GM12891 (cell line): ENCODE measurements around the genes EPHA3, PROS1 and OR5H15.

GRCh38 chr3:88067391-88067937 lies 8.4 kb downstream of the ZNF654 start:
- RRBS, result no CpG with 5 or more reads among the region's 4 CpGs

GRCh38 chr3:88774844-88775044 lies 332.7 kb upstream of the EPHA3 start:
- RRBS, result no CpG with 5 or more reads among the region's 1 CpG

GRCh38 chr3:89107179-89108028 lies at the start of gene EPHA3:
TSS of gene EPHA3 (plus strand) at chr3:89107621.
- RRBS, result no CpG with 5 or more reads among the region's 37 CpGs

DNA sequence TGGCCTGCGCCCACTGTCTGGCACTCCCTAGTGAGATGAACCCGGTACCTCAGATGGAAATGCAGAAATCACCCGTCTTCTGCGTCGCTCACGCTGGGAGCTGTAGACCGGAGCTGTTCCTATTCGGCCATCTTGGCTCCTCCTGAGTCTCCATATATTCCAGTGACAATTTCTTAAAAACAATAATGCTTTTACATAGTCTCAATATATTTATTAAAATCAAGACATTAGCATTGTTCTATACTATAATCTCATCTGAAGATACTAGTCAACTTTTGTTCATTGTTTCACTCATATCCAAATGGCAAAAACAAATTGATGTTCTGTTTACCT lies 244.0 kb downstream of the EPHA3 start:
- RRBS, result no CpG with 5 or more reads among the region's 8 CpGs

GRCh38 chr3:89925873-89926346 lies 818.5 kb downstream of the EPHA3 start:
- RRBS, result no CpG with 5 or more reads among the region's 4 CpGs

- RRBS, result no CpG with 5 or more reads among the region's 7 CpGs
Observed at GRCh38 chr3:93938583-93939232, 35.0 kb downstream of the PROS1 start.

GRCh38 chr3:93973423-93974460 lies at the start of gene PROS1:
TSS of gene PROS1 (minus strand) at chr3:93973896.
- RRBS, result 2% methylated on average over 6 of the region's 52 CpGs

GRCh38 chr3:94881131-94881385 lies 818.2 kb downstream of the NSUN3 start:
- RRBS, result no CpG with 5 or more reads among the region's 1 CpG

- RRBS, result no CpG with 5 or more reads among the region's 6 CpGs
Observed at GRCh38 chr3:98166507-98166992, at the start of gene OR5H15. TSS of gene OR5H15 (plus strand) at chr3:98166696.

- RRBS, result no CpG with 5 or more reads among the region's 15 CpGs
Observed at GRCh38 chr3:98522019-98522498, 643 bp downstream of the CLDND1 start.

DNA sequence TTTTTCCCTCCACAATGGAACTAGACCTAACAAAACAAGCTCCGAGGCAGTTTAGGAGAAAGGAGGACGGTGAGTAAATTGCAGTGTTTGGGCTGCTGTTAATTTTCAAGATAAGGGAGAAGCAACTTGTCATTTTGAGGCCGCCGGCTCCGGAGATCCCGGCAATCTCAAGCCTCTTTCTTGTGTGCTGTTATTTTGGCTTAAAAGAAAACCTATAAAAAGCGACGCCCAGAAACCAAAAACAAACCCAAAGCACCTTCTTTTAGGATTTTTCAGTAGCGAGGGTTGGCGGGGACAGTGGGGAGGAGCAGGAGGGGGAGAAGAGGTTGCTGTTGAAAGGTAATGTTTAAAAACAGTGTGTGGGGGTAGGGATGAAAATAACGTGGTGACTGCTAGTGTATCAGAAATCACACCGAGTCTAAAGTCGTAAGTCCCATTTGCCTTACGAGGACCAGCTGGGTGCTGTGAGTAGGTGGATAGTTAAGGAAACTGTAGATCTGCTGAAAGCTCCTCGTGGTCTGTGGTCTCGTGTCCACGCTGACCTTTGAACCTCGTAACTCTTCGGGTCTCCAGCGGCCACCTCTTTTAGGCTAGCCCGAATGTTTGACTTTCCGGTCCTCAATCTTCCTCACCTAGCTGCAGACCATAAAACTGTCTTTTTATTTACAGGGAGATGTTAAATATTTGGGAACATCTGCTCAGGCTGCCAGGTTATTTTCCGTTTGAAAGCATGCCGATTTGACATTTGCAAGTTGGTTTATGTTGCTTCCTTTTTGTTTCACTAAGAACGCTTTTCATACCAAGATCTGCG lies 29.4 kb upstream of the ST3GAL6 start:
- RRBS, result no CpG with 5 or more reads among the region's 26 CpGs

GRCh38 chr3:99656381-99656864 lies 18.0 kb downstream of the COL8A1 start:
- RRBS, result no CpG with 5 or more reads among the region's 2 CpGs

DNA sequence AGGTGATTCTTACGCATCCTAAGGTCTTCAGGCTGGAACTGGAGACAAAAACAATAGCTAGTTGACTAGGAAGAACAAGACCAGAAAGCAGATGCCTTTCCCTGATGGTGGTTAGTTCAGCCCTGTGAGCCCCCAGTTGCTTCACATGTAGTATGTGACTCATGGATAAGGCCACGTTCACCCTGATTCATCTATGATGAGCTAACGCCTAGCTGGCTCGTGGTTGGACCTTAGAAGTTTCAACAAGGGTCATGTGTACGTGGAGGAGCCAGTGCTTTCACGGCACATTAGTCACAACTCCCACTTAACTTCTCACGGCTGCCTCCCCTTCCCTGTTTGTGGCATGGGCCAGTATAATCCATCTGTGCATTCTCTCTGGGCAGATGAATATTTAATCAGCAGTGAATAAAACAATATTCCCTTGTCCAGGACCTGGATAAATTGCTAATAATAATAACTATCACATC lies 20.7 kb downstream of the COL8A1 start:
- RRBS, result no CpG with 5 or more reads among the region's 7 CpGs

DNA sequence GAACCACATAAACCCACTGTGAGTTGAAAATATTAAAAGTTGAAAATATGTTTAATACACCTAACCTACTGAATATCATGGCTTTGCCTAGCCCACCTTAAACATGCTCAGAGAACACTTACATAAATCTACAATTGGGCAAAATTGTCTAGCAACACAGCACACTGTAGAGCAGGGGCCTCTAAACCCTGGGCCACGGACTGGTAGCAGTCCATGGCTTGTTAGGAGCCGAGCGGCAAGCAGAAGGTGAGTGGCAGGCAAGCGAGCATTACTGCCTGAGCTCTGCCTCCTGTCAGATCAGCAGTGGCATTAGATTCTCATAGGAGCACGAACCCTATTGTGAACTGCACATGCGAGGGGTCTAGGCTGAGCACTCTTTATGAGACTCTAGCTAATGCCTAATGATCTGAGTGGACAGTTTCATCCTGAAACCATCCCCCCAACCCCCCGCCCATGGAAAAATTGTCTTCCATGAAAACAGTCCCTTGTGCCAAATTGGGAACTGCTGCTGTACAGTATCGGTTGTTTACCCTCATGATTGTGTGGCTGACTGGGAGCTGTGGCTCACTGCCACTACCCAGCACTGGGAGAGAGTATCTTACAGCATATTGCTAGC lies 26.0 kb downstream of the CMSS1 start:
- RRBS, result no CpG with 5 or more reads among the region's 8 CpGs

- RRBS, result no CpG with 5 or more reads among the region's 8 CpGs
Observed at GRCh38 chr3:99849579-99850376, 32.1 kb downstream of the CMSS1 start.

- RRBS, result no CpG with 5 or more reads among the region's 7 CpGs
Observed at GRCh38 chr3:99875544-99875939, 57.9 kb downstream of the CMSS1 start.

- RRBS, result no CpG with 5 or more reads among the region's 4 CpGs
Observed at GRCh38 chr3:99943891-99944891, 126.5 kb downstream of the CMSS1 start.

DNA sequence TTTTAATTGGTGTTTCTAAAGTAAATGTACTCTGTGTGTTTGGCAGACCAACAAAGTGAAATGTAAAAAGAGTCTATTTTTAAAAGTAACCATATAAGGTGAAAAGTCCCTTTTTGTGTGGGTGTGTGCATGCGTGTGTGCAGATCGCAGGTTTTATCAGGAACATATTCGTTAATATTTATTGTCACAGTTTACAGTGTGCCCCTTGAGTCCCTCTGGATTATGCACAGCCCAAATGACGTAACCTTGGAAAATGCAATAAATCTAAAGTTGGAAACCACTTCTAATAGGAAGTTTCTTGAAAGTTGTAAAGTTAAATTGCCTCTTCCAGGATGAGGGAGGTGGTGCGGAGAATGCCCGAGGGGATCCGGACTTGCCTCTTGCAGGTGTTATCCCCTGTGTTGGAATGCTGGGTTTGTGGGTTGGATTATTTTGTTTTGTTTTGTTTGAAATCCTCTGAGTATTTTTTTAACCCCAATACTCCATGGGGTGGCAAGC lies 143.2 kb downstream of the CMSS1 start:
- RRBS, result no CpG with 5 or more reads among the region's 7 CpGs

DNA sequence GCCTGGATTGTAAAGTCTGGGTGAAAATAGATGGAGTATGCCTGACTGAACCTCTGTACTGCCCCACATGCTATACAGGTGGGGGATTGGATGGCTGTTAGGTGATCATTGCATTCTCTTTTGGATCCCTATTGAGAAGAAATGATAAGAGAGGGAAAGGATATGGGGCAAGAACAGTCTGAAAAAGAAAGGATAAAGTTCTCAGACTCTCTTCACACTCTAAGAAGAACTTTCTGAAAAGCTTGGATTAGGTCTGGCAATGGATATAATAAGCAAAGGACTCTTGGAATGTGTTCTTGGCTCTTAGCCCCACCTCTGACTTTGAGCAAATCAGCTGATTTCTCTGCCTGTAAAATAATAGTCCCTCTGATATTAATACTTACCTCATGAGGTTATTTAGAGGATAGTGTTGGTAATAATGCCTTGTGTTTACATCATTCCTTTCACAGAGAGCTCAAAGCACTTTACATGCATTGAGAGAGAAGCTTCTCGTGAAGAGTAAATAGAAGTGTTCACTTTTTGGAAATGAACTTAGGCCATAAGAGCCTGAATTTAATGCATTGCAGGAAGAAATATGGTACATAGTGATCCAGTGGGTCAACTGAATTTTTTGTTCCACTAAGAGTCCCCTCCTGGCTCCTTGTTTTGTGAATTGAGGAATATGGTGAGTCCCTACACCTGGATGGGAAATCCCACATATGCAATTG lies 147.3 kb downstream of the FILIP1L start:
- RRBS, result no CpG with 5 or more reads among the region's 1 CpG